Neutrophil (primary cell): ENCODE measurements around the genes METTL7B, ITGA7, SMARCC2 and IL23A.

- PRO-cap = no peak
Observed at GRCh38 chr12:55680850-55682010, at the start of gene METTL7B. METTL7B (plus strand) TSS chr12:55681736.

DNA sequence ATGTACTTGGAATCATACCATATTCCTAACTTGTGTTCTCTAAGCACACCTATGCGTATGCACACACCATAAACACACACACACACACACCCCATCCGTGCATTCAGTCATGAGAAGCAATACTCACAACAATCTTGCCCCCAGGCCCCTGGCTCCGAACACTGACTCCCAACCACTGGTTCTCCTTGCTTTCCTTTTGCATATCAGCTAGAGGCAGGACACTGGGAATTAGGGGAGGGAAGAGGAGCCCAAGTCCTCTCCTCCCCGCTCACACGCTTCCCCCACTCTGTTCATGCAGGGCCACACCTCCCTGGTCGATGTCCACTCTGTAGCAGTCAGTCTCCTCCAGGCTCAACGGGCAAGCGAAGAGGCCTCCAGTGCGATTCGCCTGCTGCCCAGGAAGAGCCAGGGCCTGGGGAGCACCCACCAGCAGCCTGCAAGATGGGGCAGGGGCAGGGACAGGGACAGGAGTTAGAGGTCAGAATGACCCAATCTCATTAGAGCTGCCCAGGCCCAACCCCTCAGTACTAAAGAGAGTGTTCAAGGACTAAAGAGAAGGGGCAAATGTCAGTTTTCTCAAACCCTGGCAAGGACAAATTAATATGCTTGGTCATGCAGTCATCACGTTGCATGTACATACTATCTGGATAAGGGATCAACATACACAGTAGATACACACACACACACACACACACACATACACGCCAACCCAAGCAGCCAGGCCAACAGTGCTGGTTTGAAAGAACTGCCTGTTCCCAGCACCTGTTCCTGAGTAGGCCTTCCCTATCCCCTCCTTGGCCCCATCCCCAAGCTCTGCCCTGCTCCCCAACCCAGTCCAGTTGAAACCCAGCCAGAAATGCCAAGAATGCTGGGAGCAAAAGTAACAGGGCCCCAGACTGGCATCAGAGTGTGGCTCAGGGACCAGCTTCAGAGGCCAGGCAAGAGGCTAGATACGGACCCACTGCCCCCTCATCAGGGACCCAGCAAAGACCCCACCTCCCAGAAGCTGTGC lies 4.7 kb downstream of the ITGA7 start:
- PRO-cap = no peak

DNA sequence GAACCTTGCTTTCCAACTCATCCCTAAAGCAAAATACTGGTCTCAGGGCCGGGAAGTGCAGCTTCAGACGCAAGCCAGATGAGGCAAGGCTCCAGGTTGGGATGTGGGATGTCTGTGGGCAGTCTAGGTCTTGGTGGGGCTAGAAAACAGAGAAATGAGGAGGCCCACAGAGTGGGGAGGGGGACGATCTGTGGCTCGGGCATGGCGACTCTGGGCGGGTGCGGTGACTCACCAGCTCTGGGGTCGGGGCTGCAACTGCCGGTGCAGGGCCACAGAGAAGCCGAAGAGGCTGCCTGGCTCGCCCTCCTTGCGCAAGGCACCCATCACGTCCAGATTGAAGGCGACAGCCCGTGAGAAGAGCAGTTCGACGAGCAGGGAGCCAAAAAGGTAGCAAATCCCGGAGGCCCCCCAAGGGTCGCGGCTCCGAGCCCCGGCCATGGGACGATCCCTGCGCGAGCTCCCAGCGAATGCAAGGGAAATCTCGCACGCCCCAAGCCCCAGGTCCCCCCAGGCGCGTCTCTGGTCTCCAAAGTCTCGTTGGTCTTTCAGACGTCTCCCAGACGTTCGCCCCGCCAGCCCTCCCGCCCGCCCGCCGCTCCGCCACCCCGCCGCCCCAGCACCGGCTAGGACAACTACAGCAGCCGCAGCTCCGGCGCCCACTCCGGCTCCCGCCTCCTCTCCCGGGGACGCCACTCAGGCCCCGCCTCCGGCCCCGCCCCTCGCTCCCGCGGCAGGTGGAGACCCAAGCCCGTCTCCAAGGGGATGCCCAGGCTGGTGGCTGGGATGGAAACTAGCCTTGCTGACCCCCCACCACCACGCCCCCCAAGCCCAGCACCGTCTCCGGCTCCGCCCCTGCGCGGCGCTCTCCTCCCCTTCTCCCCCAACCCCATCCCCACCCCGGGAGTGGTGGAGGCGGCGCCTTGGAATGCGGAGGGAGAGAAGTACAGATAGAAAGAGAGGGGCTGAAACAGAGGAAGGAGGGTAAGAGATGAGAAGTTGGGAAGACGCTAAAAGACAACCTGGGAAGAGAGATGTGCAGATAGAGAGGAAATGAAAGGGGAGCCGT lies at the start of gene ITGA7:
ITGA7 (minus strand) TSS at position 660 of the 1,066 bp plus-strand sequence.
- PRO-cap = no peak

GRCh38 chr12:55708311-55708649 lies 576 bp upstream of the ITGA7 start:
- PRO-cap = no peak

DNA sequence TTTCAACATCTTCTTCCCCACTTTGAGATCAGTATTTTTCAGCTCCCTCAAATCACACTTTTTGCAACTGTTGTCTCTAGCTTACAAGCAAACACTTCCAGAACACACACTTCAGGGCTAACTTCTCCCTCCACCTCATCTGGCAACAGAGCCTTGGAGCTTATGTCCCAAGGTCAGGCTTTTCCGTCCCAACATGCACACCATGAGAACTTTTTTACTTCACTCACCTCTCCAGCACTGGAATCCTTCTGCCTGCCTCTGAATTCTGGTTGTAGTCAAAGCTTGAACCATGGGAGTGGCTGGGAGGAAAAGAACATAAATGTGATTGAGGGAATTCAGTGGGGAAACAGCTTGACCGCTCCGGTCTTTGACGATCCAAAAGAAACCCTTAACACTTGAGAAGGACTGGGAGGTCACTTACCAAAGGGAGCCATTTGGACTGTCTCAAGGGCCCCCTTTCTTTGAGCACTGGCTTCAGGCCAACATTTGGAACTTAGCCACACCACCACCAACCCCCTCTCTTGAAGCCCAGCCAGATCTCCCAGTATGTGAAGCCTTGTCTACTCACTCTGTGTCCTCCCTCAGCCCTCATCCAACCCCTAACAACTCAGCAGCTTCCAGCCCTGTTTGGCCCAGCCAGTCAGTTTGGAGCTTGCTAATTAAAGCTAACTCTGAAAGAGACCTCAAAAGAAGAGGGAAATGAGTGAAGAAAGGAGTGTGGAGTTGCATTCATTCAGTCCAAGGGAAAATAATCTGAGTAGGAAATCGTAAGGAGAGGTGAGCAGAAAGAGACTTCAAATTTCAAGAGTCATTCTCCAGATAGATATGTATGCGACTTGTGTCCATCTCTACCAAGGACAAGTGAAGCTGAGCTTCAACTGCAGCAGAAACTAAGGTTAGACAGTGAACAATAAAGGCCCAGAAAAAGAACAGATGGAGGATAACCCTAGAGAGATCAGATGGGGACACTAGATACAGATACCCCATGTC lies 3.7 kb upstream of the BLOC1S1 start:
- PRO-cap = no peak

- PRO-cap = no peak
Observed at GRCh38 chr12:55737687-55738919, 4.8 kb upstream of the GDF11 start.

GRCh38 chr12:55834529-55835411 lies 5.4 kb upstream of the DNAJC14 start:
- PRO-cap = no peak

GRCh38 chr12:55935264-55936741 lies 4.8 kb downstream of the DGKA start:
- PRO-cap = no peak

DNA sequence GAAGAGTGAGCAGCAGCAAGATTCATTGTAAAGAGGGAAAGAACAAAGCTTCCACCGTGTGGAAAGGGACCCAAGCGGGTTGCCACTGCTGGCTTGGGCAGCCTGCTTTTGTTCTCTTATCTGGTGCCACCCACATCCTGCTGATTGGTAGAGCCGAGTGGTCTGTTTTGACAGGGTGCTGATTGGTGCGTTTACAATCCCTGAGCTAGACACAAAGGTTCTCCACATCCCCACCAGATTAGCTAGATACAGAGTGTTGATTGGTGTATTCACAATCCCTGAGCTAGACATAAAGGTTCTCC lies 2.5 kb downstream of the SUOX start:
- PRO-cap = no peak

- PRO-cap = no peak
Observed at GRCh38 chr12:56078791-56079689, 925 bp upstream of the ERBB3 start.

- PRO-cap = no peak
Observed at GRCh38 chr12:56122473-56123068, 4.5 kb downstream of the ZC3H10 start.

DNA sequence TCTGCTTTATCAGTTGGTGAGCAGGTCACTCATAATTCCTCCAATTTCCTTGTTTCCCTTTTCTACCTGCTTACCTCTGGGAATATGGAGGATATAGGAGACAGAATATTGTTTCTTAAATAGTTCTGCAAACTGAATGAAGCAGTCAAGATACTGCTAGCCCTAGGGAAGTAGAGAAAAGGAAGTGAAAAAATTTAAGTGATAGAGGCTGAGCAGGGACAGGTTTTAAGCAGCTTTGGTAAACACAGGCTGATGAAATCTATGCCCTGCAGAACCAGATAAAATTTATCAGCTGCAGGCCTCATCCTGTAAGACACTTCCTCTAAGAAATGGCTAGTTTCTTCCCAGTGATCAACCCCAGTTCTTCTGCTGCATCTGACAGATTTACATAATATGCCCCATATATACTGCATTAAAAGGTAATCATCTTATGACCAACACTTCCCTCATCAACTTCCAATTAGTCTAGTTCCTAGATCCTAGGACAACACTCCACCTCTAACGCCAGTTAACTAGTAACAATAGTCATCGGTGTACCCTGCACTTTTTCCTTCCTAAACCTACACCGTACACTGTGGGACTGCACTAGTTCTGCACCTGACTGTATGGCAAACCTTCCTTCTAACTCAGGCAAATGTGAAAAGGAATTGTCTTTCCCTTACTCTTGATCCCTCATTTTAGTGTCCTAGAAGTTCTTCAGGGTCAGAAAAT lies 1.2 kb upstream of the ESYT1 start:
- PRO-cap = no peak

- PRO-cap = no peak
Observed at GRCh38 chr12:56128718-56129081, 633 bp downstream of the ESYT1 start.

- PRO-cap = no peak
Observed at GRCh38 chr12:56161808-56162069, 3.6 kb downstream of the MYL6 start.

DNA sequence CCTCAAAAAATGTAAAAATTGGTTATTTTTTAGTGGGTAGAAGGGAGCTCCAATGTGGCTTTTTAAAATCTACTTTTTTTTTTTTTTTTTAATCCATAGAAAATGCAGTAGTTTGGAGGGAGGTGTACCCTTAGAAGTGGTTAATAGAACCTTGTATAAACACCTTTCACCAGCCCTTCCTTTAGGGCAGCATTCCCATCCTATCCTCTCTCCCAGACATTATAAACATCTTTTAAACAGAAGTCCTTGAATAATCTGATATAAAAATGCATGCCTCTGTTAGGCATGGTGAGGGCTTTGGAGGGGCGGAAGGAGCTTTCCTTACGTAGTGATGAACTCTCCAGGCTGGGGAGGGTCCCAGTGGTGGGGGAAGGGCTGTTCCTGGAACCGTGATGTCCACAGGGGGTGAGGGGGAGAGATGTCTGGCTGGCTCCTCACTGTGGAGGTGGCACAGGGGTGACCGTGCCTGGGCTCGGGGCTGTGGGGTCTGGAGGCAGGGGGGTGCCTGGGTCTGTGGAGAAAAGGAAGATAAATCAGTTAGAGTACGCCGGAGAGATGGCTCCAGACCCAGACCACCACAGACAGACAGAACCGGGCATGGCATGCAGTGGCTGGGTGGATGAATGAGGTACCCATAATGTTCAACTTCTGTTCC lies 5.2 kb downstream of the MYL6 start:
- PRO-cap = no peak

DNA sequence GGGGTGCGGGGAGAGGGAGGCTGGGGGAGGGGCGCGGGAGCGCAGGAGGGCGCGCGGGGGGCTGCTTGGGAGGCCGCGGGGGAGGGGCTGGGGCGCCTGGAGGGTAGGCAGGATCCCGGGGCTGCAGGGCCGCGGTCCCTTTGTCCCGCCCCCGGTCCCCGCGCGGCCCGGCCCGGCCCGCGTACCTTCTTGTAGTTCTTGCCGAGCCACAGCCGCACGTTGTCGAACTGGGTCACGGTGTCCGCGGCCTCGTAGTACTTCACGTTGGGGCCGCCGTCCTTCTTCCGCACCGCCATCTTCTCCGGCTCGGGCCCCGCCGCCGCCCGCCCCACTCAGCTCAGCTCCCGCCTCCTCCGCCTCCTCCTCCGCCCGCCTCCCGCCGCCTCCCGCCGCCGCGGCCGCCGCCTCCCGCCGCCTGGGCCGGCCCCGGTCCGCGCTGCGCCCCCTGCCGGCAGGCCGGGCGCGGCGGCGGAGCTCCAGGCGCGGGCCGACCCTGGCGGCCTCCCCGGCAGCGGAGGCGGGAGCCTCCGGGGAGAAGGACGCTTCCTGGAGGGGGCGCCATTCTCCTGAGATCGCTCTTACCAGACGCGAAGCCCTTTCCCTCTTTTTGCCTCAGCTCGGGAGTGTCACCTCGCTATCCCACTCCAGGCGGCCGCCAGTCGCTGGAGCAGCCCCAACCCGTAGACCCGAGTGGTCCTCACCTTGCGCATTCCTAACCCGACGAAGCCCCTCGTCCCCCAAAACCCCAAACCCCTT lies at the start of gene SMARCC2:
SMARCC2 (minus strand) TSS at position 318 of the 756 bp plus-strand sequence.
- PRO-cap = unidirectional peak, minus-strand start at position 308 of the sequence

- PRO-cap = no peak
Observed at GRCh38 chr12:56216191-56216762, 5.4 kb downstream of the RNF41 start.

DNA sequence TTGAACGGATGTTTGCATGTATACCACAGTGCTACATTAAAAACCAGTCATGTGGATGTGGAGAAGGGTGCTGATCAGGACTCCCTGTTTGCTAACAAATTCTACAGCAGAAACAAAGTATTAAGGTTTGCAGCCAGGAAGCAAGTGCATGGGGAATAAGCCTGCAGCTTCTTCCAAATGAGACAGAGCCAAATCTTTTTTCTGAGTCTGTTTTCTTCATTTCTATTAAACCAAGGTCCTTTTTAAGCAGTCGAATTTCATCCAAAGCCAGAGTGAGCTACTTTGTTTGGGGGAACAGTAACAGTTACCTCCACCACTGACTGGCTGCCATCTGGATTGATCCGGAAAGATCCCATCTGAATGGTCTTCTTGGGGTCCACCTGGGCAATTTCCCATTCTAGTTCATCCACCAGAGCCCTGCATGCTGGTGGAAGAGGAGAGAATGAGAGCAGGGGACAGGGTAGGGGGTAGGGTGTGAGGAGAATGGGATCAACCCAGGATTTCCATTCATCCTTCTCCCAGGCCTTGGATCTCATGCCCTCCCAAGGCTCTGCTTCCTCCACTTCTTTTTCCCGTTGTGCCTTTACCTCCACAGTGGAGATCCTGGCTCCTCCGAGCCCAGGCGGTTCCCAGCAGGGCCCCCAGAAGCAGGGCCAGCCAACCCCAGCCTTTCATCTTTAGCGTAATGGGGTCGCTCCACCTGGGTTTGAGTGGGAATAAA lies 1.1 kb downstream of the CNPY2 start:
- PRO-cap = no peak

DNA sequence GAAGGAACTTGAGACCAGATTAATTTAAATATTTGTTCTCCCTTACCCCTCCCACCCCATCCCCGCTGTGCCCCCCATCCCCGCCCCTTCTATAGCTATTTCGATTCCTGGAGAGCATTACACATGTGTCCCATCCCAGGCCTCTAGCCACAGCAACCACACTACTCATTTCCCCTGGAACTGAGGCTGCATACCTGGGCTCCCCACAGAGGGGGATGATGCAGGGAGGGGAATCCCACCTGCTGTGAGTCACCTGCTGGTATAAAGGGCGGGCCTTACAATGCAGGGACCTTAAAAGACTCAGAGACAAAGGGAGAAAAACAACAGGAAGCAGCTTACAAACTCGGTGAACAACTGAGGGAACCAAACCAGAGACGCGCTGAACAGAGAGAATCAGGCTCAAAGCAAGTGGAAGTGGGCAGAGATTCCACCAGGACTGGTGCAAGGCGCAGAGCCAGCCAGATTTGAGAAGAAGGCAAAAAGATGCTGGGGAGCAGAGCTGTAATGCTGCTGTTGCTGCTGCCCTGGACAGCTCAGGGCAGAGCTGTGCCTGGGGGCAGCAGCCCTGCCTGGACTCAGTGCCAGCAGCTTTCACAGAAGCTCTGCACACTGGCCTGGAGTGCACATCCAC lies at the start of gene IL23A:
IL23A (plus strand) TSS at position 323 of the 631 bp plus-strand sequence.
- PRO-cap = no peak

DNA sequence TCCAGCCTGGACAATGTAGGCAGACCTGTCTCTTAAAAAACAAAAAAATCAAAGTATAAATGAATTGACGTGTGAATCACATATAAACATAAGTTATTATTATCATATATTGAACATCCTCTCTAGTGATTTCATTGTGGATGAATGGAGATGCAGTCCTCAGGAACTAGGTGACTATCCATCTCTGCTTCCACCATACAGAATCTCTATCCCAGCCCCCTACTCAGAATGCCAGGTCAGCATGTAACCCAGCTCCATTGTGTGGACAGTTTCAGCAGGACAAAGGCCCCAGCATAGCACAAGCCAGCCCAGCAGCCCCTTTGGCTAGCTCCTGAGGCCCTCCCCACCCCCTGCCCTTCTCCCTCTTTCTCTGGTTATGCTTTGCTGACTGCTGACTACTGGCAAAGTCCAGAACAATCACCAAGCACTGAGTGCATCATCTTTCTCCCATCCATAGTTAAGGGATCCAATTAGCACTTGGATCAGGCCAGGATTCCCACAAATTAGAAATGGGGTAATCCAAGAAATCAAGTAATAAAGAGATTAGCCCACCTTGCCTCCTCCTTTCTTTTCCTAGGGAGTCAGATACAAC lies 5.8 kb upstream of the SPRYD4 start:
- PRO-cap = no peak